ENCODE measurements around a stretch of chr1.

- PRO-cap, 4 experiments, result no peak in any of the 4 experiments
- RAMPAGE, long total RNA, 4 experiments, result no peak in any of the 4 experiments
These were observed 7.9 kb downstream of the UBE2T start for GRCh38 chr1:202333710-202334385.

GRCh38 chr1:202349391-202349609 is 801 bp downstream of the PPP1R12B start:
- PRO-cap, 4 experiments, result peak in 2 of 4 experiments; most common plus-strand start chr1:202349451 (in 1)
- RAMPAGE, long total RNA, 4 experiments, result no peak in any of the 4 experiments

DNA sequence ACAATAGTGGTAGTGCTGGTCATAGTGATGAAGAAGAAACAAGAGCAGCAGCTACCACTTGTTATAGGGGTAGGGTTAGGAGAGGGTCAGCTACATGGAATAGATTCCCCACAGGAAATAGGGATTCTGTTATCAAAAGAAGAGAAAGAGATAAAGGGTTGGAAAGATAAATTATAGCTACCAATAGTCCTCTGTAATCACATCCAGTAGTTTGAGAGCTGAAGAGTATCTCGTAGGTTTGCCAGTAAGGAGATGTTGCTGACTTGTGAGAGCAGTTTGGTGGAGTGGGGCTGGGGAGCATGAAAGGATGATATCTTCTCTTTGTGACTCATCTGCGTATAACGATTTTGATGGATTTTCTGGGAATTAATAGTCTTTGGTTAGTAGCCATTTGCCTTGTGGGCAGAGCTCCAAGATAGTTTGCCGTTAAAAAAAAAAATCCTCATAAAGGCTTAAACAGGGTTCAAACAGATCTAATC is 167.7 kb downstream of the PPP1R12B start:
- PRO-cap, 4 experiments, result no peak in any of the 4 experiments
- RAMPAGE, long total RNA, 4 experiments, result no peak in any of the 4 experiments

DNA sequence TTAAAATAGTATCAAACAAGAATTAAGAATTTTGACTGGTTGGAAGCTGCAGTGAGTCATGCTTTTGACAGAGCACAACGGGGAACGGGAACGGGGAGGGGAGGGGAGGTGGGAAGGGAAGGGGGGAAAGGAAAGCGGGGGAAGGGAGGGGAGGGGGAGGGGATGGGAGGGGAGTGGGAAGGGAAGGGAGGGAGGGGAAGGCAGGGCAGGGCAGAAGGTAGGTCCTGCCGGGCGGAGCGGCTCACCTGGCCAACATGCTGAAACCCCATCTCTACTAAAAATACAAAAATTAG is 2.9 kb downstream of the RABIF start:
- PRO-cap, 4 experiments, result no peak in any of the 4 experiments
- RAMPAGE, long total RNA, 4 experiments, result no peak in any of the 4 experiments

DNA sequence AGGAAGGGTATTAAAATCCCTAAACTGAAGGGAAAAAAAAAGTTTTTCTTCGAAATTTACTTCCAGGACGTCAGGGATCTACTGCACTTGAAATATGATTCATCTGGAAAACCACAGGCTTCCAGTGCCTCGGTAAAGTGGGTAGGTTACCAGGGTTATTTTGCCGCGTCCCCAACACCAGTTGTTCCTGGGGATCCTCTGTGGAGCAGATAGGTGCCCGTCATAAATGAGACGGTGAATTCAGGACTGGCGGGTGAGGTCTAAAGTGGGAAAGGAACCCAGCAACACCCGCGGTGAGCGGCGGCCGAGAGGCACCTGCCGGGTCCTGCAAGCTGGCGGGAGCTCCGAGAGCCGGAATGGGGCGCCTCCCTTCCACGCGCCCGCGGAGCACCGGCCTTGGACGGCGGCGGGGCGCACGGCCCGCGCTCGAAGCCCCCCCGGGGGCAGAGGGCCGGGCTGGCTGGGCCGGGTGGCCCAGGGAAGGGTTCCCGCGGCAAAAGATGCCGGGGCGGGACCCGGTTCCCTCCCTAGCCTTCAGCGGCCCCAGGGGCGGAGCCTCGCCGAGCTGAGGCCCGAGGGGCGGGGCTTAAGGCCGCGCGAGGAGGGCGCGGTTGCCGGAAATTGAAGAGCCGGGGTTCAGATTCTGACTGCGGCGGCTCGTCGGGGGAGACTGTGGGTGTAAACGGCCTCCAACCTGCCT is 532 bp downstream of the RABIF start:
- PRO-cap, 4 experiments, result peak in 4 of 4 experiments; most common plus-strand start position 627 of the sequence (in 4); most common minus-strand start position 502 of the sequence (in 4)
- RAMPAGE, long total RNA, 4 experiments, result no peak in any of the 4 experiments

DNA sequence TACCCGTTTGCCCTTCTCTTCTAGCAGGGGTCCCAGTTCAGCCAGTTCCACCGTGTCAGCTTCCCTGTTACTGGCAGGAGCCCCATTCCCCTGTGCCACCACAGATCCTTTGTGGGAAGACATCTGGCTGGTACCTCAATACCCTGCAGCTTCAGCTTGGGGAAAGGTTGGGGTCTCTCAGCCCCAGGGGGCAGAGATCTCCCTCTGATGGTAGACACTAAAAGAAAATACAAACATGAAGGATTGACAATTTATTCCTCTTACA is 7.2 kb downstream of the ADIPOR1 start:
- PRO-cap, 4 experiments, result no peak in any of the 4 experiments
- RAMPAGE, long total RNA, 4 experiments, result no peak in any of the 4 experiments

DNA sequence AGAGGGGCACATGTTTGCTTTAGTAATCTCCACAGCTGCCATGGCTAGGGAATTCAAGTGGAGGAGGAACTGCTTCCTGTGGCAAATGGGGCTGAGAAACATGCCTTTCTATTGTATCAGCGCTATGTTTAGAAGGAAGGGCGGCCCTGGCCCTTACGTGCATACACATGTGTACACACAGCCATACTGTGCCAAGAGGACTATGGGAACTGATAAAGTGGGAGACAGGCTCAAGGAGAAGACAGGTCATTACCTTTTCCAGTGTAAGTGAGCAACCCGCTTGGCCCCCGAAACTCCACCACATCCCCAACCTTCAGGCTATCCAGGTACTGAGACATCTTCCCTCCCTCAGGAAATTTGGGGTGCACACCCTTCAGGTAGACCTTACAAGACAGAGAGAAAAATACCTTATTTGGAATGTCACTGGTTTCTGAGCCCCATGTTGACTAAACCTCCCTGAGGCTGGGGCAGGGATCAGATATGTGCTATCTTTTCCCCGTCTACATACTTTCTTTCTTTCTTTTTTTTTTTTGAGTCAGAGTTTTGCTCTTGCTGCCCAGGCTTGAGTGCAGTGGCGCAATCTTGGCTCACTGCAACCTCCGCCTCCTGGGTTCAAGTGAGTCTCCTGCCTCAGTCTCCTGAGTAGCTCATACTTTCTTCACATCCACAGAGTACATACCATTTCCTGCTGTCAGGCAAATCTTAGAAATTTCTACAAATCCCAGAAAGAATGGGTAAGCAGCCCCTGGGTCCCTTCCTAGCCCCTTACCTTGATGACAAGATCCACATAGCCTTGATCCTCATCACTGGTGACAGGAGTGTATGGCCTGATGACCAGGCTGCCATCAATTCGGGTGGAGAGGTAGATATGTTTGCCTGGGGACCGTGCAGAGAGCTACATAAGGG is 1.7 kb downstream of the CYB5R1 start:
- PRO-cap, 4 experiments, result no peak in any of the 4 experiments
- RAMPAGE, long total RNA, 4 experiments, result no peak in any of the 4 experiments

DNA sequence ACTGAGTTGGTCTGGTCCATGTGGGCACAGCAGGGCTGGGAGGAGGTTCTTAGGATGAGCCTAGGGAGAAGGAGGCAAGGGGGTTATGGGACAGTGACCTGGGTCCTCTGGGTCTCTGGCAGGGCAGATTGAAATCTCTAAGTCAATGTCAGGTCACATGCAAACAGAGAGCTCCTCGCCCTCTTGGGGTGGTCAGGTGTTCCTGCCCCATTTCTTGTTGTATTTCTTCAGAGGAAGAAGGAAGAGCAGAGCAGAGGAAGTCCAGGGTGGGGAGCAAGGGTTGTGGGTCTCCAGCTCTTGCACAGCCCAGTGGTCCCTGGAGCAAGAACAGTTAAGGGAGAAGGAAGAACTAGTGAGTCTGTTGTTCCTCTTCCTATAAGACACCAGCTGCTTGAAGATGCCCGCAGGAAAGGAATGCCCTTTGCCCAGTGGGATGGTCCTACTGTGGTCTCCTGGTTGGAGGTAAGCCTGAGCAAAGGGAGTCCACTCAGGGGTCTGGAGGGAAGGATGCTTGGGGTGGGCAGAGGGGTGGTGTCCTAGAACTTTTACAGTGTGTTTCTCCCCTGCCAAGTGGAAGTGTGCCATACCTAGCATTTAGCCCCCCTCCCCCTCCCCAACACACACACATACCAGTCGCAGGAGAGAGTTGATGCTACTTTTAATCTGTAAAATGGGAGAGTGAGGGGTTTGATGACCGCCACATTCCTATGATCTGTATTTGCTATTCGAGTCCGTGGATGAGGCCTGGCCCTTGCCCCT is 26.2 kb downstream of the MYOG start:
- PRO-cap, 4 experiments, result no peak in any of the 4 experiments
- RAMPAGE, long total RNA, 4 experiments, result start-site peak on the plus strand in 1 of 4 experiments, centred at position 378 of the sequence, 19 reads per replicate

GRCh38 chr1:203144685-203145119 is 17.2 kb downstream of the ADORA1 start:
- PRO-cap, 4 experiments, result no peak in any of the 4 experiments
- RAMPAGE, long total RNA, 4 experiments, result no peak in any of the 4 experiments

DNA sequence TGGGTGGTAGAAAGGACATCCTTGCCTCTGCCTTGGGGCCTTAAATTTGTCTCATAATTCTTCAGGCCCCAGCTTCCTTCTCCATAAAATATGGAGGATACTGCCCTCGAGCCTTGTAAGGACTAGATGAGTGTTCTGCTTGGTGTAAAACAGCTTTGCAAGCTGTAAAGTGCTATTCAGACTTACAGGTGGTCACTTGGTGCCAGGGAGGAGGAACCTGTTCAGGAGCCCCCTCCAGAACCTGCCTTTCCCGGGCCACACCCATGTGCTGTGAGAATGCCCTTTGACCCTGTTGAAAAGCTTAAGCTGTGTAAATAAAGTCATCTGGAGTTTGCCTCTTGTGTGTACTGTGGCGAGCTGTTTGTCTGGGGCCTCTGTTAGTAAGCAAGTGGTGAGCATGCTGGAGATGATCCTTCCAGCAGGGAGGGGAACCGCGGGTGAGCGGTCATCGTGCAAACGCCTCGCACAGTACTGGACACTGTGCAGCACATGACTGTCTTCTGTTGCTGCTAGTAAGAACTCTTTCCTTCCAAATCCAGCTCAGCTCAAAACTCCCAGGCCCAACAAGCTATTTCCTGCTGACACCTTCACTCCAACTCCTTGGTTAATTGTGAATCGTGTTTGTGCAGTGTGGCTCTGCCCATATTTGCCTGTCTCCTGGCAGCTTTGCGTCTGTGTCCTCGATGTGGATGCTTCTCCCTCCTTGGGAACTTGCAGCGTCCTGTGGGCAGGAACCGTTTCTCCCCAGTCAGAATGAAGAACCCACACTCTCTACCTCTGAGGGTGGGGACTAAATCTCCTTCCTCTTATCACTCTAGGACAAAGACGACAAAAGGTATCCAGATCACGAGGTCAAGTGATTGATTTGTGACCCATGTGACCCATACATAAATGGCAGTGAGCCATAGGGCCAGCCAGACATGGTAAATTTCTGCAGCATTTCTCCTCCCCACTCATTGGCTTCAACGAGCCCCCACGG is 14.0 kb upstream of the BTG2 start:
- PRO-cap, 4 experiments, result peak in 2 of 4 experiments; most common plus-strand start position 490 of the sequence (in 1); most common minus-strand start position 376 of the sequence (in 1)
- RAMPAGE, long total RNA, 4 experiments, result no peak in any of the 4 experiments

DNA sequence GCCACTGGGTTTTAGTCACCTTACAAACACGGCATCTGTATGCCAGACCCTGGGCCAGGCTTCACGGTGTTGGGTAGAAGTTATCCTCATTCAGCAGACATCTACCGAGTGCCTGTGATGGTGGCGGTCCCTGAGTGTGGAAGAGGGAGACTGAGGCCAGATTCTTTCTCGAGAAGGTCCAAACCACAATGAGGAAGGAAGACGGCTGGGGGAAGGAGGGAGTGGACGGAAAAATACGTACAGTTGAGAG is 893 bp upstream of the BTG2 start:
- PRO-cap, 4 experiments, result peak in 1 of 4 experiments; most common plus-strand start position 196 of the sequence (in 1); most common minus-strand start position 152 of the sequence (in 1)
- RAMPAGE, long total RNA, 4 experiments, result no peak in any of the 4 experiments

DNA sequence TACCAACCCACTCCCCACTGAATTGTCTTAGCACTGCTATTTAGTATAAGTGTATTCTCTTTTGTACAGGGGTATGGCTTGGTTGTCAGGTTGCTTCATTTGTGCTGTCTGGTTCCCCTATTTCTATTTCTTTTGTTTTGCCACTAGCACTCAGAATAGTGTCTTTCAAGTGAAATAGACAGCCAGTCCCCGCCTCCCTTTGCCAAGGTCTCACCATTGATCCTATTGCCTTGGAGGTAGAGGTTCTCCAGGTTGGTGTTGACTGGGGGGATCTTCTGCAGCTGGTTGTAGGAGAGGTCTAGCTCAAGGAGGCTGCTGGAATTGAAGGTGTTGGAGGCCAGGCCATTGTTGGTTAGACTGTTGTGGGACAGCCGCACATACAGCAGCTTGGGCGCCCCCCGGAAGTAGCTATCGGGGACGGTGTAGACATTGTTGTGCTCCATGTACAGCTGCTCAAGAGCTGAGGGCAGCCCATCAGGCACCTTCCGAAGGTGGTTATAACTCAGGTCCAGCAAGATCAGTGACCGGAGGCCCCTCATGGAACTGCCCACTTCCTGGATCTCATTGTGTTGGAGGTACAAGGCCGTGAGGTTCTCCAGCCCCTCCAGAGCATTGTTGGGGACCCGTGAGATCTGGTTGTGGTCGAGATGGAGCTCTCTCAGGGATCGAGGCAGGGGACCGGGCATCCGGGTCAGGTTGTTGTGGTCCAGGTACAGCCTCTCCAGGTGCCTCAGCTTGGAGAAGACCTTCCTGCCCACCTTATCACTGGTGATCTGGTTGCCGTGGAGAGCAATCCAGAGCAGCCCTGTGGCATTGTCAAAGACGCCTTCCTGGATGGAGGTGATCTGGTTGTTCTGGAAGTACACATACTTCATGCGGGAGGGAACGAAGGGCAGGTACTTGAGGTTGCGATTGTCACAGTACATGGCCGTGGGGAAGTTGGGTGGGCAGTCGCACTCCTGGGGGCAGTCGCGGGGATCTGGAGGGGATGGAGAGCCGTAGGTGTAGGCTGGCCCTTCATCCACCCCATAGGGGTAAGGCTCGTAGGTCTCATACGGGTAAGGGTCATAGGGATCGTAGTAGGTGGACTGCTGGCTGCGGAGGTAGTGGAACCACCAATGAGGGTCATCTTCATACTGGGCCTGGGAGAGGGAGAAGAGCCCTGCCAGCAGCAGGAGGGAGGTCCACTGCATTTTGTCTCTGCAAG is 3.4 kb downstream of the FMOD start:
- PRO-cap, 4 experiments, result no peak in any of the 4 experiments
- RAMPAGE, long total RNA, 4 experiments, result start-site peak on the minus strand in 1 of 4 experiments, centred at position 801 of the sequence, 10 reads per replicate

GRCh38 chr1:203372734-203373078 is 21.8 kb upstream of the FMOD start:
- PRO-cap, 4 experiments, result no peak in any of the 4 experiments
- RAMPAGE, long total RNA, 4 experiments, result no peak in any of the 4 experiments

DNA sequence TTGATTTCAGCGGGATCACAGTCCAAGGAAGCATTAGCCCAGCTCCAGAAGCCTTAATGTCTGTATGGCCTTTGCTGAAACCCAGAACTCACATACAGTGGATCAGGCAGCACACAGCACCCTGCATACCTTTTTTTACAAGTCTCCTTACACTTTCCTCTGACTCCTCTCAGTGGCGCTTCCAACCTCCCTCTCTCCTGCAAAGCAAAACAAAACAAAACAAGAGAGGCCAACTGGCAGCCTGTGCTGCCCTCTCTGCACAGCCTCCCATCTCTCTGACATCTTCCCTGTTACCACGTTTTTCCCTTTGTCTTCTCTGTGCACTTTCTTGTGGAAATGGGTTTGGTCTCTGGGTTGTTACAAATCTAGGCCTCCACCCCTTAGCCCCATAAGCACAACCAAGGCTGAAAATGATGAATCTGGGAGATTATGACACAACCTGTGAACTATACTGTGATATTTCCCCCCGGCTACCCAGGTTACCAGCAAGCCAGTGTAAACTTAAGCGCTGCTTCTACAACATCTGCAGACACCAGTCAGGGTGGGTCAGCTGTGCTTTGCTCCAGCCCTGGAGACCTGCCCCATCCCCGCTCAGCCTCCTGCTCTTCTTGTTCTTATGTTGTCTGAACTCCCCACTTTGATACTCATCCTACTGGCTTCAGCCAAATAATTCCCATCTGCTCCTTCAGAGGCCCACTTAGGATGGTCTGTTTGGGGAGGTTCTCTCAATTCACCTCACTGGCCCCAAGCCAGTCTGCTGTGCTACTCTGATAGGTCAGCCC is 54.9 kb upstream of the FMOD start:
- PRO-cap, 4 experiments, result no peak in any of the 4 experiments
- RAMPAGE, long total RNA, 4 experiments, result no peak in any of the 4 experiments

GRCh38 chr1:203408222-203409118 is 57.5 kb upstream of the FMOD start:
- PRO-cap, 4 experiments, result no peak in any of the 4 experiments
- RAMPAGE, long total RNA, 4 experiments, result no peak in any of the 4 experiments

DNA sequence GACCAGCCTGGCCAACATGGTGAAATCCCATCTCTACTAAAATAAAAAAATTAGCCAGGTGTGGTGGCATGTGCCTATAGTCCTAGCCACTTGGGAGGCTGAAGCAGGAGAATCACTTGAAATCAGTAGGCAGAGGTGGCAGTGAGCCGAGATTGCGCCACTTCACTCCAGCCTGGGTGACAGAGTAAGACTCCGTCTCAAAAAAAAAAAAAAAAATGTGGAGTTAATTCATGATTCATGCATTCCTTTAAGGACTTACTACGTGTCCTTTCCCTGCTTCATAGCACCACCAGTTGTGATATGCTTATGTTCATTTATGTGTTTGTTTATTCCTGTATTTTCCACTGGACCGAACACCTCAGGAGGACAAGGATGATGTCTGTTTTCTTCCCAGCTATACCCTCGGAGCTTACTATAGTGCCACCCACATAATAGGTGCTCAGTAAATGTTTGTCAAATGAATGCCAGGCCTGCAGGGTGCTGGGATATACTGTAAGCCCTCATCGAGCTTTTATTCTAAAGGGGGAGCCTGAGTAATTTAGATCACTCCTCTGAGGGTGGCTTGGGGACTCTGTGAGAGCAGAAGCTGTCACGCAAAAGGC is 12.6 kb upstream of the PRELP start:
- PRO-cap, 4 experiments, result no peak in any of the 4 experiments
- RAMPAGE, long total RNA, 4 experiments, result no peak in any of the 4 experiments

DNA sequence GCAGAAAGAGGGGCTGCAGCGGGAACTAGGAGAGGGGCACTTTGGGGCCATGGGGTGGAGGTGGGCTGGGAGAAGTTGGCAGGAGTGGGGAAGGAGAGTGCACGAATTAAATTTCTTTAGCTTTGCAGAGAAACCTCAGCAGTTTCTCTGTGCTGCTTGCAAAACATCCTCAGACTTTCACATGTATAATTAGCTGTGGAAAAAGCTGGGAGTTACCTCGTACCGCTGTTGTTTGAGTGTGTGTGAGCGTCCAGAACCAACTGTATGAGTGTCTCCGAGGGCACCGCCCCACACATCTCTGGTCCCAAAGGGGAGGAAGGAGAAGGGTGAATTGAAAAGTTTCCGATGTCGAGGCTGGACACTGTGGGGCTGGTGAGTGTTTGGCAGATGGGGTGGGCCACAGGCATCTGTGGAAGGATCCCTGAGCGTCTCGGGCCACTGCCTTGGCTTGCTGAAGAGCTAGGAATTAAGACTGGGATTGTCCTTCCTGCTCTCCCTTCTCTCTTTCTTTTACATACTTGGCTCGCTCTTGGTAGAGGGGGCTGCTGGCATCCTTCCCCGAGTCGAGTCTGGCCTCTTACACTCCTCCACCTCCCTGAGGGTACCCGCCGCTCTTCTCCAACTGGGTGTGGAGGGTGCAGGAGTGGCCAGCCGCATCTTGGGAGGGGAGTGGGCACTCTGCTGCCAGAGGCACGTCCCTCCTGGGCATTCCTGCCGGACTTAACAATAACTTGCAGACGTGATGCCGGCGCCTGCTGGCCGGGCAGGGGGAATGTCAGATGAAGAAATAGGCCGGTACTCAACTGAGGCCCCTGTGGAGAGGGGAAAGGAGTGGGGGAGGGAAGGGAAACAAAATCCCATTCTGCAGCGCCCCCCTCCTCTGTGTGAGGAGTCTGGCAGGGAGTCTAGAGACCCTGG is 1.3 kb downstream of the ATP2B4 start:
- PRO-cap, 4 experiments, result peak in 1 of 4 experiments; most common plus-strand start position 334 of the sequence (in 1); most common minus-strand start position 234 of the sequence (in 1)
- RAMPAGE, long total RNA, 4 experiments, result start-site peak on the plus strand in 2 of 4 experiments, centred at positions 308 to 317 of the sequence, 17 to 18 reads per replicate

GRCh38 chr1:203630393-203631347 is 4.0 kb downstream of the ATP2B4 start:
- PRO-cap, 4 experiments, result no peak in any of the 4 experiments
- RAMPAGE, long total RNA, 4 experiments, result no peak in any of the 4 experiments

GRCh38 chr1:203638883-203639506 is 12.4 kb downstream of the ATP2B4 start:
- PRO-cap, 4 experiments, result no peak in any of the 4 experiments
- RAMPAGE, long total RNA, 4 experiments, result no peak in any of the 4 experiments

DNA sequence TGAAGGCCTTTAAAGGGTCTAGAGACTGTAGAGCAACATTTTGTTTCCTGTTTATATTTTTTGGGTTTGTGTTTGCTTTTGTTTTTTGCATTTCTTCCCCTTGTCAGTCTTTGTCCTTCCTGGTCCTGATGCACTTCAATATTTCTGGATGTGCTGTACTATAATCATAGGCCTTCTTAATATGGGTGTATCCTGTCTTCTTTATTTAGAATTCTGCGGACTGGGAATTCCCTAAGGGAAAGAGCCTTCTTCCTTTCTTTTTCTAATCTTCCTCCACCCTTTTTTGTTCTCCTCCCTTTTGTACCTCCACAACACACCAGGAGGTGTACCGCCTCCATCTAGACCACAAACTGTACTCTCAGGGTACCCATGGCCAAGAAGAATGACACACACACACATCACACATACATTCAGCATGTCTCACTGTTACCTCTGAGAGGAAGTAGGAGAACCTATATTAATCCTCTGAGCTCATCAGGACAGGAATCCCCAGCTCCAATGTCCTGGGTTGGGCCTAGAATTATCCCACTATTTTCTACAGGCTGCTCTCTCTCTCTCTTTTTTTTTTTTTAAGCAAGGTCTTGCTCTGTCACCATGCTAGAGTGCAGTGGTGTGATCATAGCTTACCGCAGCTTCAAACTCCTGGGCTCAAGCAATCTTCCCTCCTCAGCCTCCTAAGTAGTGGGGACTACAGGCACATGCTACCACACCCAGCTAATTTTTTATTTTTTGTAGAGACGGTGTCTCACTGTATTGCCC is 36.6 kb downstream of the ATP2B4 start:
- PRO-cap, 4 experiments, result no peak in any of the 4 experiments
- RAMPAGE, long total RNA, 4 experiments, result no peak in any of the 4 experiments

Measured in spleen (tissue), 7 donors.